ENCODE measurements around the genes PEX5L and DCUN1D1.

GRCh38 chr3:177359393-177360287, 162.4 kb upstream of the TBL1XR1 start:
- PRO-cap: bidirectional peak, plus-strand start at chr3:177359531, minus-strand start at chr3:177359448; bidirectional peak, plus-strand start at chr3:177360170, minus-strand start at chr3:177359979
- RAMPAGE, long total RNA, 2 experiments: no peak in any of the 2 experiments

GRCh38 chr3:177464380-177464582, 267.0 kb upstream of the TBL1XR1 start:
- PRO-cap: no peak
- RAMPAGE, long total RNA, 2 experiments: no peak in any of the 2 experiments

DNA sequence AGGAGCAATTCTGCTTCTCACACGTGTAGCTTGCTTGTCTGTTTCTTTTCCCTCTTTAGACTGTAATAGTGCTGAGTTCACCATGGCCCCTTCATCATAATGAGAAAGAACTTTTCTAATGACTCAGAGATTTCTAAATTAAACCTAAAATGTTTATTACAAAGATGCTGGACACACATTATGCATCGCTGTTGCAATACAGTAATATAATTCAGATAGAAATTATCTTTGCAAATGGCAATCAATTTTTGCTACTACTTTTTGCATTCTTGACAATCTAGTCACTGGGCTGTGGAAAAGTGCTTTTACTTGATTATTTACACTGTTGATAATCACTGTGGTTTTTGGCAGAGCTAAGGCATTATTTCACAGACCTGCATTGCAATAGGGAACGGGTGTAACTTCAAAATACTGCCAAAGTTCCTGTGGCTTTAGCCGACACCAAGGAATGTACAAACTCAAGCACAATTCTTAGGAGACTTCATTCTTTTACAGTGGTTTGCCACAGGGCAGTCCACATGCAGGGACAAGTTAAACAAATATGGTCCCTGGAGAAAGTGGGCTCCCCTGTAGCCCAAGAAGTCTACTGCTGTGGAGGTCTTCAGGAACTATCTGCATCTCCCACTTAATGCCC, 281.1 kb upstream of the TBL1XR1 start:
- PRO-cap: no peak
- RAMPAGE, long total RNA, 2 experiments: no peak in any of the 2 experiments

GRCh38 chr3:178418896-178419409, 117.3 kb upstream of the KCNMB2 start:
- PRO-cap: no peak
- RAMPAGE, long total RNA, 2 experiments: start-site peak on the plus strand in 1 of 2 experiments, at chr3:178419143-178419328 at its widest, 10 reads per replicate

GRCh38 chr3:179037051-179037733, 34.4 kb downstream of the ZMAT3 start:
- PRO-cap: no peak
- RAMPAGE, long total RNA, 2 experiments: no peak in any of the 2 experiments

GRCh38 chr3:179148909-179149938, 1.1 kb downstream of the PIK3CA start:
- PRO-cap: unidirectional peak, minus-strand start at chr3:179149085
- RAMPAGE, long total RNA, 2 experiments: no peak in any of the 2 experiments

- PRO-cap: bidirectional peak, plus-strand start at chr3:179323528, minus-strand start at chr3:179323290
- RAMPAGE, long total RNA, 2 experiments: no peak in any of the 2 experiments
Observed at GRCh38 chr3:179323159-179323574, 336 bp downstream of the ZNF639 start.

GRCh38 chr3:179483299-179483523, 31.9 kb upstream of the GNB4 start:
- PRO-cap: no peak
- RAMPAGE, long total RNA, 2 experiments: no peak in any of the 2 experiments

DNA sequence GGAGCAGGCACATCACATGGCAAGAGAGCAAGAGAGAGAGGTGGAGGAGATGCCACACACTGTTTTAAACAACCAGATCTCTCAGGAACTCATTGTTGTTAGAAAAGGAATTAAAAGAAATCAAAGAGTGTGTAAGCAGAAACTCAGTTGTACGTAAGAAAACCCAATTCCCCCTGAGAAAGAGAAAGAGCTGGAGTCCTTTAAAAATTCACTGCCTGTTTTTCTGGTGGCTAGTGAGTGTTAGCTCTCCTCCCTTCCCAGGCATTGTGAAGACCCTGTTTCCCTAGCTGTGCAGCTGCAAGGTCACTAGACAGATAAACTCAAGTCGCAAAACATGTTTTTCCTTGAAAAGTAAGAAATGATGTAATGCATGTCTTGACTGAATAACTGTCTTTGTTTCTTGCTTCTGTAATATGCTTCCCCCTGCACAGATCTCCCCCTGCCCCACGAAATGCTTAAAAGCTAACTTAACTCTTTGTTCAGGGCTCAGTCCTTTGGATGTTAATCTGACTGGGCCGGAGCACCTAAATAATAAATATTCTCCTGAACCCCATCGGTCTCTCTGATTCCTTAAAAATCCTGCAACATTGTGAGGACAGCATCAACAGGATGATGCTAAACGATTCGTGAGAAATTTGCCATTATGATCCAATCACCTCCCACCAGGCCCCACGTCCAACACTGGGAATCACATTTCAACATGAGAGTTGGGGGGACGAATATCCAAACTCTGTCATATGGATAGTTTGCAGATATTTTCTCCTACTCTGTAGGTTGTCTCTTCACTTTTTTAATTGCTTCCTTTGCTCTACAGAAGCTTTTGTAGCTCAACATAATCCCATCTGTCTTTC, 22.7 kb downstream of the NDUFB5 start:
- PRO-cap: no peak
- RAMPAGE, long total RNA, 2 experiments: no peak in any of the 2 experiments

DNA sequence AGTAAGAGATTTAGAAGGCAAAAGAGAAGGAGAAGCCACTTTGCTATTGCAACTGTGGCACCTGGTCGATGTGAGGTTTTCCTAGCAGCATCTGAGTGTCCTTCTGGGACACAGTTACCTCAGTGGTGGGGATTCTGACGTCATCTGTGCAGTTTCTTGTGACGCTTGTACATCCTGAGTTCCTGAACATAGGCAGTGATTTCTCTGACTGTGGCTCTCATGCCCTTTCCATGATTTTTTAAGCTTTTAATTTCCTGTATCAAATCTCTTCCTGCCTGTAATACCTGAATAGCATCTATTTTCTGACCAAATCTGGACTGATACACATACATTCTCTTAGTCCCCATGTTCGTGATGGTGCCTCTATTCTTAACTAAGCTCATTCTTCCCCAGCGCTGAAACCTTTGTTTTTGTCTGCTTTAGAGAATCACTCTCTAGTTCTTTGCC, 9.0 kb downstream of the USP13 start:
- PRO-cap: no peak
- RAMPAGE, long total RNA, 2 experiments: no peak in any of the 2 experiments

GRCh38 chr3:179672749-179673354, 20.0 kb downstream of the USP13 start:
- PRO-cap: no peak
- RAMPAGE, long total RNA, 2 experiments: no peak in any of the 2 experiments

- PRO-cap: bidirectional peak, plus-strand start at chr3:180036830, minus-strand start at chr3:180036937; bidirectional peak, plus-strand start at chr3:180037195, minus-strand start at chr3:180037067
- RAMPAGE, long total RNA, 2 experiments: start-site peak on the minus strand in 2 of 2 experiments, at chr3:180036697-180037080 at its widest, 19 to 129 reads per replicate
Observed at GRCh38 chr3:180036542-180037517, at the start of gene PEX5L. PEX5L (minus strand) TSS chr3:180036937.

- PRO-cap: no peak
- RAMPAGE, long total RNA, 2 experiments: no peak in any of the 2 experiments
Observed at GRCh38 chr3:181610284-181610836, 101.4 kb upstream of the SOX2 start.

DNA sequence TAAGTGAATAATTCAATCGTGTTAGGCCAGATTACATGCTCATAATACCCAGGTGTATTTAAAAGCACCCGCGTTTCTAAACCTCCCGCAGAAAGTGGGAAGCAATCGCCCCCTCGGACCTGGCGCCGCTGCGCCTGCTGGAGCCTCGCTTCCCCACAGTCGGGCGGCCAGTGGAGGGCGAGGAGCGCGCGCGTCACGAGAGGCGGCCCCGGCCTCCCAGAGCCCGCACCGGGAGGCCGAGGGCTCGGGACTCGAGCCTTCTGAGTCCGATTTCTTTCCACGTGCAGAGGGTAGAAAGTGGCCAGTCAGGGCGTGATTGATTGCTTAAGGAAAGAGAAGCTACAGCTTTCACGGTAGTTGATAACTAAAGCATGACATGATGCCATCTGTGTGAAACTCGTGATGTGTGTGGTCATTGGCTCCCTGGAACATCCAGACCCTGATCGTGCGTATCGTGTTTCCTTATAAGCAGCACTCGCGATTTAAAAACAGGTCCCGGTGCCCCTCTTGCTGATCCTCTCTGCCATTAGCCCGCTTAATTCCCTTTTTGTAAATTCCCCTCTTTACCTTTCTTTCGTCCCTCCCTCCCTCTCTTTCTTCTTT, 15.7 kb upstream of the SOX2 start:
- PRO-cap: no peak
- RAMPAGE, long total RNA, 2 experiments: no peak in any of the 2 experiments

GRCh38 chr3:181942291-181942626, 230.5 kb downstream of the SOX2 start:
- PRO-cap: no peak
- RAMPAGE, long total RNA, 2 experiments: no peak in any of the 2 experiments

GRCh38 chr3:182284715-182285225, 508.5 kb upstream of the ATP11B start:
- PRO-cap: no peak
- RAMPAGE, long total RNA, 2 experiments: no peak in any of the 2 experiments

GRCh38 chr3:182980186-182981152, at the start of gene DCUN1D1:
DCUN1D1 (minus strand) TSS chr3:182980538.
- PRO-cap: bidirectional peak, plus-strand start at chr3:182980595, minus-strand start at chr3:182980459; bidirectional peak, plus-strand start at chr3:182980862, minus-strand start at chr3:182980808
- RAMPAGE, long total RNA, 2 experiments: start-site peak on the minus strand in 2 of 2 experiments, at chr3:182980512-182980523 at its widest, 156 to 199 reads per replicate

DNA sequence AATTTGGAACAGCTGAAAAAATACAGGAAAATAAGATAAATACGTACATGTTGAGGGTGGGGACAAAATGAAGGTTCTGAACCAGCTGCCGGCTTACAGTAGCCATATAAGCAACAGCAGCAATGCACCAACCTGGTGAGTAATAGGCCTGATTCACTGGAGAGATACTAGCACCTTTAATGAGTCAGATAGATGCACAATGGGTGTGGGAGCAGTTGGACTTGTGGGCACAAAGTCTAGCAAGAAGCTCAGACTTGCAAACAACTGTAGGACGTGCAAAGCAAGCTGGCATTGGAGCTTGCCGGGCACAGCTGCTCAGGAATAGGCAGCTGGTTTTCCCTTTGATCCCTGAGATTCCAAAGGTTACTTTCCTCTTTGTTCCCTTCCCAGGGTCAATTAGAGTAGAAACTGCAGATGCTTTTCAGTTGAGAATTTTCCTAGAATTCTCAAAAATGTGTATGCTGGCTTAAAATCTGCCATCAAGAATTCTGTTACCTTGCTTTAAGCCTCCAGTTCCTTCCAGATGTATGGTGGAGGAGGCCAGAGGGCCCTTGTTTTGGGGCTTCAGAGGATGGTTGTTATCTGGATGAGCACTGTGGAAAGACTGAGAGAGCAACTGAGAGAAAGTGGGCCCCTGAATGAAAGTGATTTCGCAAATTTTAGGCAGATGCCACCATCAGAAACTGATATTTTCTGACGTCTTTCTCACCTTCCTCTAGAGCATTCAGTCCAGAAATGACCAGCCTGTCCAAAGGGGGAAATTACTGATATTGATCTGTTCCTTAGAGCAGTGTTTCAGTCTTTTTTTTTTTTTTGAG, 13.1 kb downstream of the B3GNT5 start:
- PRO-cap: no peak
- RAMPAGE, long total RNA, 2 experiments: no peak in any of the 2 experiments

DNA sequence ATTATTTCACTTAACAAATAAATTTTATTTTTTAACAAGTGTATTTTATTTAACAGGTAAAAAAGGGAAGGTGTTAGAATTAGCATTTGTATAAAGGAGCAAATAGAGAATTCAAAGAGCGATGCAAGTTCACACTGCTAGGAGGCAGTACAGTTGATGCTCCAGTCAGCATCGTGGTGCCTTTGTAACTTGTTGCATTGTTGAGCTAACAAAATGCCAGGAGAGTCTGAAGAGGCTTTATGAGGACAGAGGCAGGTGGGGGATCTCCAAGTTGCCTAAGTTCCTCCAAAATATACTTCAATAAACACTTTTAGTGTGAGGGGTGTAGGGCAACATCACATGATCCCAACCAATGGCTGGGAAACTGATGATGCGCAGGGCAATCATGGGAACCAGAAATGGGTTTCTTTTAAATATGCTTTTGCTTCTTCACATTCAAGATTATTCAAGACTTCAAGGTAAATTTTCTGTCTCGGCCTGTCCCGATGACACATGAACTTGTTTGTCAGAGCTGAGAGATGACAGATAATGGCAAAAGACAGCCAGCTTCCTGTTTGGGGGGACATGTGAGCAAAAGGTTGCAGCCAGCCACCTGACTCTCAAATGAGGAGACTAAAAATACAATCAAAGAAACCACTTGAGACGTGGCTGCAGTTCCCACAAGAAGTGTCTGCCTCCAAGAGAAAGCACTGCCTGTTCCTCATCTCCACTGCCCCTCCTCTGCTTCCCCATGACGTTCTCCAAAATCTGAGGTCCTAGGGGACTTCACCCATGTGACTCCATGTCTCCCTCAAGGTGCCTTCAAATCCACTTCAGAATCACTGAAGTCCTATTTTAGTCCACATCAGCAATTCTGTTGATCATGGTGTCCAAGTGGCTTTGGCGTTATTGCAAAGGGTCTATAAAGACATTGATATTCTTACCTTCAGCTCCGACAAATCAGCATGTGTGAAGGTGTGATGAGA, 39.3 kb downstream of the KLHL6 start:
- PRO-cap: no peak
- RAMPAGE, long total RNA, 2 experiments: no peak in any of the 2 experiments

DNA sequence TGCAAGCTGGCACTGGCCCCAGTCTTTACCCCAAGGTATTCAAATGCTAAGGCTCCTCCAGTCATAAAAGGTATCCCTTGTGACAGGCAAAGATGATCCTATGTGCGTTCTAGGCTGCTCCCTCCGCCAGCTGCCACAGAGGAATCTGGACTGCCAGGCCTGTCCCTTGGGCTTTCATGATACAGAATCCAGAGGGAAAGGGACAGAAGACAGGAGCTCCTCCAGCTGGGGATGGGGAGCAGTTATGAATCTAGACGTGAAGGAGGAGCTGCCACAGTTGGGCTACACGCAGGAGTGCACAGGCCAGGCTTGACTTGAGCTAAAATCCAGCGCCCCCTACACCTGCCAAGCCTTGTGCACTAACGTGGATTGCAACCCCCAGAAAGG, 14.4 kb downstream of the KLHL6 start:
- PRO-cap: no peak
- RAMPAGE, long total RNA, 2 experiments: no peak in any of the 2 experiments

Data from body of pancreas (tissue), 2 donors.